GM12878 (cell line): Measurements from ENCODE around the gene TRIM64B.

- RAMPAGE, long total RNA: no peak
- RRBS, 2 experiments: no CpG with 5 or more reads among the region's 9 CpGs
CAGE:
- cytosol, long polyA minus RNA: no peak
- cytosol, long polyA plus RNA: no peak
- long polyA plus RNA: no peak
- nucleolus, long total RNA: no peak
- nucleus, long polyA plus RNA: no peak
- nucleus, long total RNA: no peak
Measured at GRCh38 chr11:87359303-87359939, 321.7 kb downstream of the TMEM135 start.

DNA sequence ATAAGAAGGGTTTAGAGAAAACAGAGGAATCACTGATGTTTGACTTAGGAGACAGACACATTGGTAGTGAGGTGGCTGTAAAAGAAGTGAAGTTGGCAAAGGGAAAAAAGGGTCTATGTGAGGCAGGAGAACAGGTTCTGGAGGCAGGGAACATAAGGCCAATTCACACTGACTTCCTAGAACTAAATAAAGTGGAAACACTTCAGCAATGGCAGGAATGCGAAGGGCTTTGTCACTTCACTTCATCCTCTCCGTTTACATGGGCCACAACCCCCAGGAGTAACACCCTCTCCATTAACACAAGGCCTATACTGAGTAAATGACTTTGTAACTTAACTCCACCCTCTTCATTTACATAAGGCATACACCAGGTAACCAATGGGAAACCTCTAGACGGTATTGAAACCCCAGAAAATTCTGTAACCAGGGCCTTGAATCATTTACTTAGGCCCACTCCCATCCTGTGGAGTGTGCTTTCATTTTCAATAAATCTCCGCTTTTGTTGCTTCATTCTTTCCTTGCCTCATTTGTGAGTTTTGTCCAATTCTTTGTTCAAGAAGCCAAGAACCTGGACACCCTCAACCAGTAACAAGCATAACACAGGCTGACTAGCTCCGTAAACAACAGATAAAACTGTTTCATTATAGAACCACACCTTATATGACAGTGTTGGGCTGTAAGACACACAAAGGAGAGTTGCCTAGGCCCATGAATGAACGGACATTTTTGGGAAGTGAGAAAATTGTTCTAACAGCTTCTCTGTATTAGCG is 36.4 kb downstream of the CTSC start:
- RAMPAGE, long total RNA: no peak
- RRBS, 2 experiments: no CpG with 5 or more reads among the region's 7 CpGs
CAGE:
- cytosol, long polyA minus RNA: no peak
- cytosol, long polyA plus RNA: no peak
- long polyA plus RNA: no peak
- nucleolus, long total RNA: no peak
- nucleus, long polyA plus RNA: no peak
- nucleus, long total RNA: no peak

GRCh38 chr11:88979673-88979902 is 86.2 kb downstream of the GRM5 start:
- RAMPAGE, long total RNA: no peak
- RRBS, 2 experiments: no CpG with 5 or more reads among the region's 2 CpGs
CAGE:
- cytosol, long polyA minus RNA: no peak
- cytosol, long polyA plus RNA: no peak
- long polyA plus RNA: no peak
- nucleolus, long total RNA: no peak
- nucleus, long polyA plus RNA: no peak
- nucleus, long total RNA: no peak

DNA sequence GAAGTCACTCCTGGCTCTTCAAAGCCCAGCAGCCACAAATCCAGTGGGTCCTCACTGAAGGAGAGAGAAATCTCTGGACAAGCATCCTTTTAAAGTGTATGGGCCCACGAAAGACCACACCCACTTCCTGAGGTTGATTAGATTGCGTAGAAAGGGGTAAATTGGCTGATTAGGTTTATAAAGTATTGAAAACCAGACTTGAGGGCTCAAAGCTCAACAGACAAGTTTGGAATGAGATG is at the start of gene TRIM64B:
Gene TRIM64B, minus strand, starts transcription at position 65 of the 239 bp plus-strand sequence.
- RAMPAGE, long total RNA: no peak
- RRBS, 2 experiments: no CpG with 5 or more reads among the region's 2 CpGs
CAGE:
- cytosol, long polyA minus RNA: no peak
- cytosol, long polyA plus RNA: no peak
- long polyA plus RNA: no peak
- nucleolus, long total RNA: no peak
- nucleus, long polyA plus RNA: no peak
- nucleus, long total RNA: no peak

DNA sequence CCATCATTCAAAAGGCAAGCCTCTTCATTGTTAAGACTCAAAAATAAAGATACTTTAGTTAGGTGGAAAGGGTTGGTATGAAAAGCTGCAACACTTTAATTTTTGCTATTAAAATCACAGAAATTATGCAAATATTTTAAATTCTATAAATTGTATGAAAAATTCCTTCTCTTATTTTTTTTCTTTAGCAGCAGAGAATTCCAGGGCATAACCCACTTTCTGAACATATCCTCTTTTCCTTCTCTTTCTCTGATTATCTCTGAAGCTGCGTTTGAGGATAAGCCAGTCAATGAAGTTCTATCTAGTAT is 208.9 kb upstream of the CHORDC1 start:
- RAMPAGE, long total RNA: no peak
- RRBS, 2 experiments: no CpG with 5 or more reads among the region's 1 CpG
CAGE:
- cytosol, long polyA minus RNA: no peak
- cytosol, long polyA plus RNA: no peak
- long polyA plus RNA: no peak
- nucleolus, long total RNA: no peak
- nucleus, long polyA plus RNA: no peak
- nucleus, long total RNA: no peak

- RAMPAGE, long total RNA: no peak
- RRBS, 2 experiments: no CpG with 5 or more reads among the region's 1 CpG
CAGE:
- cytosol, long polyA minus RNA: no peak
- cytosol, long polyA plus RNA: no peak
- long polyA plus RNA: no peak
- nucleolus, long total RNA: no peak
- nucleus, long polyA plus RNA: no peak
- nucleus, long total RNA: no peak
Measured at GRCh38 chr11:91981867-91982224, 242.8 kb upstream of the FAT3 start.

DNA sequence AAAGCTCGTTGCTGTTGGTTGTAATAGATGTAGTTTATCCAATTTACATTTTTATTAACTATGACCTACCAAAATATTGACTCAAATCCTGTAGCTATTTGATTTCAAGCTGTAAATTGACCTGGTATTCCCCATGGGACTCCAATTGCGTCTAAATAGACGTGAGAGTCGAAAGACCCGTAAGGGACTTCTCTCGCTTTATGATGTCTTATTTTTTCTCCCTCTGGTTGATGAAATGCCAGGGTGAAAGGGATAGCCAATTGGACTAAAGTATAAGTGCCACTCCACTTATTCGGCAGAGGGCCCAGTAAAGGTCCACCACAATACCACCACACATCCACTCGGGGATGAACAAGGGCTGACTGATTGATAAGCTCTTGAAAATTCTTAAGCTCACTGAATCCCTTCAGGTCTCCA is 91.1 kb downstream of the SLC36A4 start:
- RAMPAGE, long total RNA: no peak
- RRBS, 2 experiments: no CpG with 5 or more reads among the region's 8 CpGs
CAGE:
- cytosol, long polyA minus RNA: no peak
- cytosol, long polyA plus RNA: no peak
- long polyA plus RNA: no peak
- nucleolus, long total RNA: no peak
- nucleus, long polyA plus RNA: no peak
- nucleus, long total RNA: no peak

GRCh38 chr11:93176821-93177548 is 20.8 kb downstream of the SLC36A4 start:
- RAMPAGE, long total RNA: no peak
- RRBS, 2 experiments: no CpG with 5 or more reads among the region's 14 CpGs
CAGE:
- cytosol, long polyA minus RNA: no peak
- cytosol, long polyA plus RNA: no peak
- long polyA plus RNA: no peak
- nucleolus, long total RNA: no peak
- nucleus, long polyA plus RNA: no peak
- nucleus, long total RNA: no peak

- RAMPAGE, long total RNA: no peak
- RRBS, 2 experiments: no CpG with 5 or more reads among the region's 4 CpGs
CAGE:
- cytosol, long polyA minus RNA: no peak
- cytosol, long polyA plus RNA: no peak
- long polyA plus RNA: no peak
- nucleolus, long total RNA: no peak
- nucleus, long polyA plus RNA: no peak
- nucleus, long total RNA: no peak
Measured at GRCh38 chr11:93479188-93479559, 64.0 kb downstream of the SMCO4 start.

DNA sequence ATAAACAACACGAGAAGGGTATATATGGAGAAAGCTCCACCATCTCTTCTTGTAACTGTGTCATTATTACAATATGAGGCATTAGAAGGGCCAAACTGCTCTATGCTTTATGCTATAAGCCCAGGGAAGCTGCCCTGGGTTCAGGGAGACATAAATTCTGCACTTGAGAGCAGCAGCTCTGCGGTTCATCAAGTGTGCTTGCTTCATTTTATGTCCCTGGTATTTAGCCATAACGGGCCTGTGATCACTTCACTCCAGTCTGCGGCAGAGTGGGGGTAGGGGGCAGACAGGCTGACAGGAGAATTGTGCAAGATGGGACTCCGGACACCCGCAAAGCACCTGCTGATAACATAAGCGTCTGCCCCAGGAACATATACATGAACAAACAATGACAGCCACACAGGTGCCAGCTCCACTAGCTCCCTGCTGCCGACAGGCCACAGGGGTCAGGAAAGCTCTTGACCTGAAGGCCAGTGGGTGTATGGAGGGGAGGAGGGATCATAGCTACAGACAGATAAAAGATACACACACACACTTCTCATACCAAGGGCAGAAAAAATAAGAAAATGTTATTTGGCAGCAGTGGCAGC is 56.1 kb downstream of the SMCO4 start:
- RAMPAGE, long total RNA: no peak
- RRBS, 2 experiments: no CpG with 5 or more reads among the region's 8 CpGs
CAGE:
- cytosol, long polyA minus RNA: no peak
- cytosol, long polyA plus RNA: no peak
- long polyA plus RNA: no peak
- nucleolus, long total RNA: no peak
- nucleus, long polyA plus RNA: no peak
- nucleus, long total RNA: no peak

DNA sequence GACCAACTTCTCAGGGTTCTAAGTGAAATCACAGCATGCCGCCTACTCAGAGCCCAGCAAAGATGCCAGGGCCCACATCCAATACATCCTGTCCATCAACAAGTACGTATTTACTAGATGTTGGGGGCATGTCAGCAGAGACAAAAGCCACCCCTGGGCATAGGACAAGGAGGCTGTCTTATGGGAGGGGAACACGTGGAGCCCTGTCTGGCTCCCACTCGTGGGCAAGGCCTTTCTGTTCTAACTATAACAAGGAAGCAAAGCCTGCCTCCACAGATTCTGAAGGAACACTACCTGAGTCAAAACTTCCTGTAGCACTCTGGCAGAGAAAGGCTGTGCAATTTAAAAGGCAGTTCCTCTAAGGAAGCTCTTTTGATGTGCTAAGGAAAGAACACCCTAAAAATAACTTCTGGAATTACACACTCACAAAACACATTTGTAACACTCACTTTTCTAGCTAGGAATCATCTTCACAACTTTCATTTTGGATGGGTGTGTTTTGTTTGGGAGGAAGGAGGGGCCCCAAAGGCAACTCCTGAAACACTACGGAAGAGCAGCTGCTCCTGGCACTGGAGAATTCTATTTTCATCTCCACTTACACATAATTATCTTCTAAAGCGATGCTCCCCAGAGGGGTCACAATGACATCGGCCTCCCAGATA is 14.2 kb downstream of the SMCO4 start:
- RAMPAGE, long total RNA: no peak
- RRBS, 2 experiments: no CpG with 5 or more reads among the region's 7 CpGs
CAGE:
- cytosol, long polyA minus RNA: no peak
- cytosol, long polyA plus RNA: no peak
- long polyA plus RNA: no peak
- nucleolus, long total RNA: no peak
- nucleus, long polyA plus RNA: no peak
- nucleus, long total RNA: no peak

- RAMPAGE, long total RNA: no peak
- RRBS, 2 experiments: no CpG with 5 or more reads among the region's 2 CpGs
CAGE:
- cytosol, long polyA minus RNA: no peak
- cytosol, long polyA plus RNA: no peak
- long polyA plus RNA: no peak
- nucleolus, long total RNA: no peak
- nucleus, long polyA plus RNA: no peak
- nucleus, long total RNA: no peak
Measured at GRCh38 chr11:93636275-93636630, 25.2 kb upstream of the CEP295 start.

GRCh38 chr11:93849672-93850331 is 616 bp downstream of the VSTM5 start:
- RAMPAGE, long total RNA: no peak
- RRBS, 2 experiments: 11 to 40% methylated on average over 16 to 18 of the region's 47 CpGs
CAGE:
- cytosol, long polyA minus RNA: no peak
- cytosol, long polyA plus RNA: no peak
- long polyA plus RNA: no peak
- nucleolus, long total RNA: no peak
- nucleus, long polyA plus RNA: no peak
- nucleus, long total RNA: no peak

DNA sequence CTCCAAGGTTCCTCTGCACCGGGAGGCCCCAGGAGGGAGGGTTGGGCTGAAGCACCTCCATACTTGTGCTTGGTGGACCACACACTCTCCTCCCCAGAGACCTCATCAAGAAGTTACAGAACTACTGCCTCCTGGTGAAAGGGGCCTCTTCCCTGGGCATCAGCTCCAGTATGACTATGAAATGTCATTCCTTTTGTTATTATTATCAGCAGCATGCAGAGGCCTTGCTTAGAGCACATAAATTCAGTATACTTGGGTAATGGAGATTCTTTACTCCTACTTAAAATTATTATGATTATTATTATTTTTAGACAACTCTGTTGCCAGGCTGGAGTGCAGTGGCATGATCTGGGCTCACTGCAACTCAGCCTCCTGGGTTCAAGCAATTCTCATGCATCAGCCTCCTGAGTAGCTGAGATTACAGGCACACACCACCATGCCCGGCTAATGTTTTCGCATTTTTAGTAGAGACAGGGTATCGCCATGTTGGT is 1.3 kb downstream of the C11orf97 start:
- RAMPAGE, long total RNA: no peak
- RRBS, 2 experiments: no CpG with 5 or more reads among the region's 4 CpGs
CAGE:
- cytosol, long polyA minus RNA: no peak
- cytosol, long polyA plus RNA: no peak
- long polyA plus RNA: no peak
- nucleolus, long total RNA: no peak
- nucleus, long polyA plus RNA: no peak
- nucleus, long total RNA: no peak

- RAMPAGE, long total RNA: no peak
- RRBS, 2 experiments: no CpG with 5 or more reads among the region's 47 CpGs
CAGE:
- cytosol, long polyA minus RNA: no peak
- cytosol, long polyA plus RNA: no peak
- long polyA plus RNA: no peak
- nucleolus, long total RNA: no peak
- nucleus, long polyA plus RNA: no peak
- nucleus, long total RNA: no peak
Measured at GRCh38 chr11:94769263-94770273, 1.4 kb downstream of the AMOTL1 start.

DNA sequence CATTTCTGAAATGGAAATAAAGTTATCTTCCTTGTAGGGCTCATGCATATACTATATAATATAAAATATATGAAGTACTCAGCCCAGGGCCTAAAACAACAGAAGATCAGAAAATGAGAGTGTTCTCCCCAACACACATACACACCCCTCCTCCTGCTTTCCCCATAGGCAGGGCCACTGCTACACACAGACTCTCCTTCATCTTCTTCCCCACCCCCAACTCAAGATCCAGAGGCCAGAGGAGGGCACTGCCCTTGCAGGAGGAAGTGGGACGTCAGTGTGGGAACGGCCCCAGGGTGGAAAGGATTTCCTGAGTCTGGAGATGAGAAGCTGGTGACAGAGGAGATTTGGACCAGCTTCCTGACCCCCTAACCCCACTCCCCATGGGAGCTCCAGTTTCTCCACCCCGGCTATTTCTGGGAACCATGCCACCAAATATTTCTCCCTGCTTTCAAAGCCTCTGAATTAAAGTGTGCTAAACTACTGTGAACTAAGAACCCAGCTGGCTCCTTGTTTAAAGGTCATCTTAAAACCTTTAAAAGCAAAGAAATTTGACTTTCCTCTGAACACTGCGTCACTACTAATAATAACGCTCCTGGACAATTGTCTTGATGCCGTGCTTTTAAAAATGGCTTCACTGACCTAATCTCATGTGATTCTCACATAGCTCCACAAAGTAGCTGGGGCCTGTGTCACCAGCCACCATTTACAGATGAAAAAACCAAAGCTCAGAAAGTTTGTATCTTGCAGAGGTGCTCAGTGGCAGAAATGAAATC is 46.6 kb downstream of the CWC15 start:
- RAMPAGE, long total RNA: no peak
- RRBS, 2 experiments: no CpG with 5 or more reads among the region's 6 CpGs
CAGE:
- cytosol, long polyA minus RNA: no peak
- cytosol, long polyA plus RNA: no peak
- long polyA plus RNA: no peak
- nucleolus, long total RNA: no peak
- nucleus, long polyA plus RNA: no peak
- nucleus, long total RNA: no peak

DNA sequence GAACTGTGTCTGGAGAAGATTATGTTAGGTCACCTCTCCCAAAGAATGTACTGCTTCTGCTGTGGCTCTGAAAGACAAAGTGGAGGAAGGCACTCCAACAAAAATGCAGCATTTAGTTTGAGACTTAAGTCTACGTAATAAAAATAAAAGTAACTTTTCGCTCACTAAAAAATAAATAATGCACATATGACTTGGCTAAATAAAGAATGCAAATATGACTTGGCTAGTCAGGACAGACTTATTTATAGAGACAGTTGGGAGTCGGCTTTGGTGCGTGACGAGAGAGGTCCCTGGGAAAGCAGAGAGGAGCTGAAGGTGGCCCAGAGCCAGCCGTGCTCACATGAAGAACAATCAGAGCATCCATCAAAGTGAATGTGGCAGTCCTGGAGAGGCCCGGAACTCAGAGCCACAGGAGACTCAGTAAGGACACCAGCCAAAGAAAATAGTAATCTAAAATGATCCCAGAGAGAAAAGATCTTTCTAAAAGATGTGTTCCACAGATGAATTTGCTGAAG is 35.0 kb downstream of the CWC15 start:
- RAMPAGE, long total RNA: no peak
- RRBS, 2 experiments: no CpG with 5 or more reads among the region's 7 CpGs
CAGE:
- cytosol, long polyA minus RNA: no peak
- cytosol, long polyA plus RNA: no peak
- long polyA plus RNA: no peak
- nucleolus, long total RNA: no peak
- nucleus, long polyA plus RNA: no peak
- nucleus, long total RNA: no peak

GRCh38 chr11:95076518-95076997 is 9.8 kb downstream of the SRSF8 start:
- RAMPAGE, long total RNA: no peak
- RRBS, 2 experiments: no CpG with 5 or more reads among the region's 2 CpGs
CAGE:
- cytosol, long polyA minus RNA: no peak
- cytosol, long polyA plus RNA: no peak
- long polyA plus RNA: no peak
- nucleolus, long total RNA: no peak
- nucleus, long polyA plus RNA: no peak
- nucleus, long total RNA: no peak

GRCh38 chr11:95082306-95082972 is 7.2 kb upstream of the ENDOD1 start:
- RAMPAGE, long total RNA: no peak
- RRBS, 2 experiments: no CpG with 5 or more reads among the region's 3 CpGs
CAGE:
- cytosol, long polyA minus RNA: no peak
- cytosol, long polyA plus RNA: no peak
- long polyA plus RNA: no peak
- nucleolus, long total RNA: no peak
- nucleus, long polyA plus RNA: no peak
- nucleus, long total RNA: no peak

GRCh38 chr11:95089997-95090721 is 513 bp downstream of the ENDOD1 start:
- RAMPAGE, long total RNA: no peak
- RRBS, 2 experiments: 1% methylated on average over 35 to 36 of the region's 58 CpGs
CAGE:
- cytosol, long polyA minus RNA: no peak
- cytosol, long polyA plus RNA: no peak
- long polyA plus RNA: no peak
- nucleolus, long total RNA: no peak
- nucleus, long polyA plus RNA: no peak
- nucleus, long total RNA: no peak